Uterus (tissue), 7 donors: ENCODE results near the gene SLC13A4.

GRCh38 chr7:133670616-133671391 lies 417.9 kb downstream of the EXOC4 start:
- PRO-cap, 4 experiments, result no peak in any of the 4 experiments
- RAMPAGE, long total RNA, 2 experiments, result no peak in any of the 2 experiments
- RRBS, result no CpG with 5 or more reads among the region's 8 CpGs

DNA sequence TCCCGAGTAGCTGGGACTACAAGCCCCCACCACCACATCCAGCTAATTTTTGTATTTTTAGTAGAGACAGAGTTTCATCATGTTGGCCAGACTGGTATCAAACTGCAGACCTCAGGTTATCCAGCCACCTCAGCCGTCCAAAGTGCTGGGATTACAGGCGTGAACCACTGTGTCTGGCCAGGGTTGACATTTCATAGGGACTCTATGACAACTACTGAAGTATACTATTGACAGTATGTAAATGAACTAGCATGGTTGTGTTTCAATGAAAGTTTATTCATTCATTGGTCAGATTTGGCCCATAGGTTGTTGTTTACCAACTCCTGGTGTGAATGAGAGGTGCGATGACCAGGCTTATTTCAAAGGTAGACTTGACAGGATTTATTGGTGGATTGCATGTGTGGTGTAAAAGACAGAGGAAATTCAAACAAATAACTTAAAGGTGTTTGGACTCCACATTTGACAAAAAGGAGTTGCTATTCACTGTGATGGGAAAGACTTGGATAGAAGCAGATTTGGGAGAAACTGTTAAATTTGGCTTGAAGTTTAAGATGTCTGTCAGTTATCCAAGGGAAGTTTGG lies 401.6 kb upstream of the LRGUK start:
- PRO-cap, 4 experiments, result no peak in any of the 4 experiments
- RAMPAGE, long total RNA, 2 experiments, result no peak in any of the 2 experiments
- RRBS, result no CpG with 5 or more reads among the region's 4 CpGs

GRCh38 chr7:133779548-133779941 lies 347.6 kb upstream of the LRGUK start:
- PRO-cap, 4 experiments, result no peak in any of the 4 experiments
- RAMPAGE, long total RNA, 2 experiments, result no peak in any of the 2 experiments
- RRBS, result no CpG with 5 or more reads among the region's 4 CpGs

DNA sequence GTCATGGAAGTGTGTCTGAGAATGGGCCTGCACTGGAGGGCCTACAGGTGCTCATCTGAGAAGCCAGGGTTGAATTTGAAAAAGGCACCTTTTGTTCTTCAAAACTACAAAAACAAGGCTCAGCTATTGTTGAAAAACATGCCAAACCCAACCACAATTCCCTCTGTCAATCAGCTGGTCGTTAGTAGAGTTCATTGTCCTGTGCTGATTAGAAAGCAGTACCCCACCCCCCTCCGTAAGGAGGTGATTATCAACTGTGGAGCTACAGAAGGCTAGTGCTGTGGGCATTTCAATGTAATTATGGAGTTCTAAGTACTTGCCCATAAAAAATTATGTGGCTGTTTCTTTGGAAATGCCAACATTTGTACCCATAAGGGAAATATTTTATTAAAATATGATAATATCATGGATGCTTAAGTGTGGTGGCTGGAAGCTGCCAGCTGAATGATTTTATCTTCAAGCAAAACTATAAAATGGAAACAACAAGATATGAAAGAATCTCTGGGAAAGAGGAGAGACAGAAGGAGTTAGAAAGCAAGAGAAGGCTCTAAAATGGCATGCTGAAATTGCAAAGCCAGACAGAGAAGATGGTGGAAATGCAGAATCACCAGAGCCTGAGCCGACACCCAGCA lies 179.6 kb upstream of the LRGUK start:
- PRO-cap, 4 experiments, result no peak in any of the 4 experiments
- RAMPAGE, long total RNA, 2 experiments, result start-site peak on the plus strand in 1 of 2 experiments, centred at position 442 of the sequence, 13 reads per replicate
- RRBS, result no CpG with 5 or more reads among the region's 3 CpGs

DNA sequence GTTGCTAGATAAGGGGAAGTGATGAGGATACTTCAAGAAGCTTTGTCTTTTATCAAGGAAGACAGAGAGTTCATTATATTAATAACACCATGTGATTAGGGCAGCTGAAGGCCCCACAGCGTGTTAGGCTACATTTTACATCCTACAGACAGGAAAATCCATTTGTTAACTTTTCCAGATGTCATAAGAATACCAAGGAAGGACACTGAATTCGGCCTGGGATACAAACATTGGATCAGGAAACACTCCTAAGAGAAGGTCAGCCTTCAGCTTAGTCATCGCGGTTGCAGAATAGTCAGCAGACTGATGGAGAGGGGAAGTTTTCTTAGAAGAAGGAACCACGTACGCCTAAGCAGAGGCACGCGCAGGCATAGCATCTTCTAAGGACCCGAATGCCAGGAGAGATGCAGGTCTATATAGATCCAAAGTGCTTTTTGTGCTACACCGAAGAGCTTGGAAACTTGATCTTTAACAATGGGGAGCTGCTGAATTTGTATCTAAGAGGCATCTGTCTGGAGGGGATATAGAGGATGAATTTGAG lies 85.7 kb downstream of the LRGUK start:
- PRO-cap, 4 experiments, result no peak in any of the 4 experiments
- RAMPAGE, long total RNA, 2 experiments, result no peak in any of the 2 experiments
- RRBS, result no CpG with 5 or more reads among the region's 10 CpGs

- PRO-cap, 4 experiments, result peak in 1 of 4 experiments; most common plus-strand start chr7:134389599 (in 1)
- RAMPAGE, long total RNA, 2 experiments, result no peak in any of the 2 experiments
These were observed 69.5 kb downstream of the AKR1B1 start for GRCh38 chr7:134389379-134389881.

DNA sequence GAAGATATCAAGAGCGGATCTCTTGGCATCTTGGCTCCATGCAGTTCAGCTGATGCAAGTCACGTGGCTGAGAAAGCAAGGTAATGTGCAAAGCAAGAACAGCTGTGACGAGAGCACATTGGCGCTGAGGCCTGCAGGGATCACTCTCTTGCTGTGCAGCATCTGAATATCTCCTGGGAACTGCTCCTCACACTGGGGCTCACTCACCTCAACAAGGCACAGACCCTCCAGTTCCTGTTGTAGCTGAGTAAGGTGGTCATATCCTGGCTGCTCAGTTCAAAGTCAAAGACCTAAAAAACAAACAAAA lies 13.9 kb downstream of the AKR1B1 start:
- PRO-cap, 4 experiments, result no peak in any of the 4 experiments
- RAMPAGE, long total RNA, 2 experiments, result no peak in any of the 2 experiments
- RRBS, result no CpG with 5 or more reads among the region's 4 CpGs

GRCh38 chr7:134451314-134451757 lies 7.6 kb downstream of the AKR1B1 start:
- PRO-cap, 4 experiments, result no peak in any of the 4 experiments
- RAMPAGE, long total RNA, 2 experiments, result no peak in any of the 2 experiments
- RRBS, result no CpG with 5 or more reads among the region's 18 CpGs

GRCh38 chr7:134510532-134511061 lies 16.8 kb upstream of the AKR1B10 start:
- PRO-cap, 4 experiments, result no peak in any of the 4 experiments
- RAMPAGE, long total RNA, 2 experiments, result no peak in any of the 2 experiments
- RRBS, result no CpG with 5 or more reads among the region's 6 CpGs

GRCh38 chr7:134517224-134517684 lies 10.1 kb upstream of the AKR1B10 start:
- PRO-cap, 4 experiments, result no peak in any of the 4 experiments
- RAMPAGE, long total RNA, 2 experiments, result no peak in any of the 2 experiments
- RRBS, result no CpG with 5 or more reads among the region's 2 CpGs

- PRO-cap, 4 experiments, result peak in 1 of 4 experiments; most common plus-strand start chr7:134720979 (in 1)
- RAMPAGE, long total RNA, 2 experiments, result no peak in any of the 2 experiments
- RRBS, result no CpG with 5 or more reads among the region's 4 CpGs
These were observed 58.7 kb upstream of the CALD1 start for GRCh38 chr7:134720538-134721234.

DNA sequence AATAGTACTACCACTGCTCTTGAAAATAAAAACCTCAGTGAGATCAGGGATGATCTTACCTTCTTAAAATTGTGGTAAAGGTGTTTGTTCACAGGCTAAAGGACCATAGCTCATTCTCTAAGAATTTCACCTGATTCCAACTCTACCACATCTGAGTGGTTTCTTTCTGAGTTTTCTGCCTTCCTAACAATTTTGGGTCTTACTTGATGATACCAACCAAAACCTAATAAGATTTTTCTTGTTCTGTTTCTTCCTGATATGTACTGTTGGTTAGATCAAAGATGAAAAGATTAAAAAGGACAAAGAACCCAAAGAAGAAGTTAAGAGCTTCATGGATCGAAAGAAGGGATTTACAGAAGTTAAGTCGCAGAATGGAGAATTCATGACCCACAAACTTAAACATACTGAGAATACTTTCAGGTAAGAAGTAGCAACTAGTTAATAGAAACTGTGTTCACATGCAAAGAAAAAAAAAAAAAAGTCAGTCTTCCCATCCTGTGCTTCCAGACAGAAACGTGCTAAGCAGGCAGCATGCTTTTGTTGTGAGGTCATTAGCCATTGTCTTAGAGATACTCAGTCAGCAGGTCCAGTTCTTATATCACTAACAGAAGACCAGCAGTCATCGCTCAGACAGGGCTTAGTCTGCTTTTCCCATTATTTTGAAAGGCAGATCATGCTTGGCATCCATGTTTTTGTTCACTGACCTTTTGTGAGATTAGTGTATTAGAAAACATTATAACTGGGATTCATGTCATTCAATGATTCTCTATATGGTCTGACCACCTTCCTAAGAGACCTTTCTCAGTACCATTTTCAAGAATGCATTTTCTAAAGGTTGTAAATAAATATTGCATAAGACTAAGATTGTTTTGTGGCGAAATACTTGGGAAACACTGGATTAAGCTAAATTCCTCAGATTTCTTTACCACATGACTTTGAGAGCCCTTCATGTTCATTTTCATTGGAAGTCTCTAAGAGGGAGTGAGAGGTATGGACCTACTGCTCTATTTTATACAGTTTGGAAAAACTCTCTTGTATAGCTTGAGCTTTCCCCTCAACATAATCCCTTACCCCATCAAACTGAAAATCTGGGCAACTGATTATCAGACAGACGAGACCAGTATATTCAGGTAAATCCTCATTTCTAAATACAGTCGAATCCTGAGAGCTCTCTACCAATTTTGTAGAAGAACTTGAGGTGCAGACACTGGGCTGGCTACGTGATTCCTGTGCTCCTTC lies 45.1 kb upstream of the AGBL3 start:
- PRO-cap, 4 experiments, result peak in 1 of 4 experiments; most common plus-strand start position 596 of the sequence (in 1)
- RAMPAGE, long total RNA, 2 experiments, result start-site peak on the plus strand in 1 of 2 experiments, centred at position 380 of the sequence, 336 reads per replicate
- RRBS, result no CpG with 5 or more reads among the region's 8 CpGs

DNA sequence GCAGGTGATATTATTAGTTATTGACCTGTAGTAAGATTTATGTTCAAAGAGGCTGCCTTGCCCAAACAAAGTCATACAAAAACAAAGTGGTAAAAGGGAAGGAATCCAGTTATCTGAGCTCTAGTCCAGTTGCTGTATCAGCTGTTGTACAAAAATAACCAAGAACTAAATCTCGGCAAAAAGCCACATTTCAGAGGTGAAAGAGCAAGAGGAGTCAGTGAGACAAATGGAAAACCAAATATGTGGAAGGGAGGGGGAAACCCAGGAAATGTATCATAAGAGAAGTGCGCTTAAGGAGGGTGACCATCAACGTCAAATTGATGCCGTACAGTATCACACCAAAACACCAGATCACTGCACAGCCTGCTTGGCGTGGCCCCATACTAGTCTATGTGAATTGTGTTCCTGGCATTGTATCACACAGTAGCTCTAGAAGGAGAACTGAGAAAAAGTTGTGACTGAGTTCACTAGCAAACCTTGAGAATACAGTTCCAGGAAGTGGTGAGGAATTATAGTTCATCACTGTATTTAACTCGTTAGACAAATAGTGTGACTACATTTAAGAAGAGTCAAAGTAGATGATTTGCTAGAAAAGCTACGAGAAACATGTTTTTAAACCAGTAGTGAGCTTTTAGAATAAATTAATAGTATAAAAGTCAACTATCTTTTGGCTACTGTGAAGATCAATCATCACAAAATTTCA lies 6.5 kb downstream of the AGBL3 start:
- PRO-cap, 4 experiments, result no peak in any of the 4 experiments
- RAMPAGE, long total RNA, 2 experiments, result no peak in any of the 2 experiments
- RRBS, result no CpG with 5 or more reads among the region's 7 CpGs

- PRO-cap, 4 experiments, result peak in 2 of 4 experiments; most common plus-strand start chr7:135208126 (in 1); most common minus-strand start chr7:135208521 (in 2)
- RAMPAGE, long total RNA, 2 experiments, result no peak in any of the 2 experiments
- RRBS, result no CpG with 5 or more reads among the region's 12 CpGs
These were observed 2.9 kb downstream of the WDR91 start for GRCh38 chr7:135207923-135209252.

GRCh38 chr7:135661606-135662156 lies 633 bp upstream of the STMP1 start:
- PRO-cap, 4 experiments, result no peak in any of the 4 experiments
- RAMPAGE, long total RNA, 2 experiments, result no peak in any of the 2 experiments
- RRBS, result no CpG with 5 or more reads among the region's 15 CpGs

GRCh38 chr7:135728045-135728941 lies at the start of gene SLC13A4:
Gene SLC13A4 (minus strand): TSS chr7:135728186.
- PRO-cap, 4 experiments, result no peak in any of the 4 experiments
- RAMPAGE, long total RNA, 2 experiments, result no peak in any of the 2 experiments
- RRBS, result no CpG with 5 or more reads among the region's 19 CpGs

- PRO-cap, 4 experiments, result peak in 1 of 4 experiments; most common minus-strand start chr7:135774375 (in 1)
- RAMPAGE, long total RNA, 2 experiments, result no peak in any of the 2 experiments
- RRBS, result no CpG with 5 or more reads among the region's 6 CpGs
These were observed 25.7 kb upstream of the FAM180A start for GRCh38 chr7:135774291-135774779.

GRCh38 chr7:135927116-135927685 lies 50.0 kb downstream of the MTPN start:
- PRO-cap, 4 experiments, result no peak in any of the 4 experiments
- RAMPAGE, long total RNA, 2 experiments, result no peak in any of the 2 experiments
- RRBS, result no CpG with 5 or more reads among the region's 3 CpGs

DNA sequence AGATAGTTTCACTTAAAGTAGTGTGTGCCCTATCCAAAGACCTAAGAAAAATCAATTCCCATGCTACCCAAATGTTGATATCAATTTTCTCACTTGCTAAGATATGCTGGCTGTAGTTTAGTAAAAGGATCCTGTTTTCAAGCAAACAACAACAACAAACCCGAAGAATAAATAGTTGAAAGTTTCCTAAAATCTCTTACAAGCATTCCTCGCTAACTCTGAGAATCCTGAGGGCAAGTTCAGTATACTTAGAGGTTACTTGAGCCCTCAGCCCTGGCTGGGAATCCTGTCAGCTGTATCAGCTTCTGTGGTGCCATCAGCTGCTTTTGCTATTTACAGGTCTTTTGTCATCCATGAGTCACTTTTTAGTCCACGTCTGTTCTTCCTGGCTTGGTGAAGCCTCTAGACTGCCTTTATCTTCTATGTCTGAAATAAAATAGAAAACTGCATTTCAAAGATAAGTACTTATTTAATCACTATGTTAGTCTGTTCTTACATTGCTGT lies 59.8 kb upstream of the MTPN start:
- PRO-cap, 4 experiments, result no peak in any of the 4 experiments
- RAMPAGE, long total RNA, 2 experiments, result no peak in any of the 2 experiments
- RRBS, result no CpG with 5 or more reads among the region's 3 CpGs

- PRO-cap, 4 experiments, result no peak in any of the 4 experiments
- RAMPAGE, long total RNA, 2 experiments, result no peak in any of the 2 experiments
- RRBS, result no CpG with 5 or more reads among the region's 5 CpGs
These were observed 24.3 kb upstream of the DGKI start for GRCh38 chr7:137870842-137871668.